A375 (cell line): Measurements from ENCODE around the genes WFDC11, PCIF1 and SLC13A3.

- RAMPAGE, long total RNA: no peak
Observed at GRCh38 chr20:45407043-45407608, 963 bp upstream of the DBNDD2 start.

- RAMPAGE, long total RNA: no peak
Observed at GRCh38 chr20:45470303-45470916, 857 bp downstream of the WFDC2 start.

DNA sequence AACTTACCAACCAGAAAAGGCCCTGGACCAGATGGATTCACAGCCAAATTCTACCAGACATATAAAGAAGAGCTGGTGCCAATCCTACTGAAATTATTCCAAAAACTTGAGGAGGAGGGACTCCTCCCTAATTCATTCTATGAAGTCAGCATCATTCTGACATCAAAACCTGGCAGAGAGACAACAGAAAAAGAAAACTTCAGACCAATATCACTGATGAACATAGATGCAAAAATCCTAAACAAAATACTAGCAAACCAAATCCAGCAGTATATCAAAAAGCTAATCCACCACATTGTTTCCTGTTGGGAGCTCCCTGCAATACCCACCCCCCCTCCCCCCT lies at the start of gene WFDC11:
TSS of gene WFDC11 (minus strand) at position 69 of the 343 bp plus-strand sequence.
- RAMPAGE, long total RNA: no peak

DNA sequence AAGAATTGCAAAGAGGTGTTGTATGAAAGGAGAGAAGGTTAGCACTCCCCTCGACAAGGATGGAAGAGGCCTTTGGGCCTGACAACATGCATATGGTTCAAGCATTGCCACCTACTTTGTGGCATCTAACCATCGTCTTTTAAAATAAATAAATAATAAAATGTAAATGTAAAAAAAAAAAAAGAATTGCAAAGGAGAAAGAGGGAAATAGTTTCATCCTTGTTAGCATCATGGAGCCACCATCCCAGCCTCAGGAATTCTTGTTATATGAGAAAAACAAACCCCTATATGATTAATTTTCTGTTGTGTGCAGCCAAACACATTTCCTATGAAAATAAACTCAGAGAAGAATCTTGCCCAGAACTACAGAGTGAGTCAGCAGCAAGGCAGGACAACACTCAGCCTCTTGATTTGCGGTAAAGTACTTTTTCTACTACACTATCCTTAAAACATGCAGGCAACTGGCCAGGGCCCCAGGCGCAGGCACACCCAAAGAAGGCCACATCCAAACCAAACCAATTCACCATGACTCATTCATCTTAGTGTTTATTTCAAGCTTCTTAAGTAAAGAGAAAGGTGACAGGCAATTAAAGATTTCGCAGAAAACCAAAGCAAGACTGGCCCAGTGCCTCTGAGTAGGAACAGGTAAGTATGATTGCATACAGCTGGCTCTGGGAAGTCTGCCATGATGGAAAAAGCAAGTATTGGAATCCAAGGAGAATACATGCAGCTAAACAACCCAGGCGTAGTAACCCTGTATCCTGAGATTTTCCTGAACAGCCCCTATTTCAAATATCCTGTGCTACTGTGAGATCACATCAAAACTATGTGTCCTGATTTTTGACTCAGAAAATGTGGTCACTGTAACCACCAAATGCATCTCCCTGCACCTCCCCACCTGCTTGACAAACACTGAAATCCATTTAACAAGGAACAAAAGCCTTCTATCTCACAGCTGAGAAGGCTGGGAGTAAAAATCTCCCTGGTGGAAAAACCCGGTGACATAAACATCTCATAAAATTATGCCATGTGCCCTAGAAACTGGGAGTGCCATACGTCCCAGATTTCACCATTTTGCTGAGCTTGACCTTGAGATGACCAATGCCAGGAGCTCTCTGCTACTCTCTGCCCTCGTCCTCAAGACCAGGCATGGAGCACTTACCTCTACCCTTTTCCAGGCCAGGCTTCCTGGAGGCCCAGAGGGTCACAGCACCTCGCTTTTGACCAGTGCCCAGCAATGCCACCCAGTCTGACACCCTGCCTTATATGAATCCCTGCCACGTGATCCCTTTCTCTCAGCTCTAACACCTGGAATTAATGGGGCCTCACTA lies 12.5 kb downstream of the WFDC3 start:
- RAMPAGE, long total RNA: no peak

- RAMPAGE, long total RNA: no peak
Observed at GRCh38 chr20:45781108-45782032, 10.3 kb downstream of the WFDC3 start.

- RAMPAGE, long total RNA: no peak
Observed at GRCh38 chr20:45782771-45783570, 8.7 kb downstream of the WFDC3 start.

DNA sequence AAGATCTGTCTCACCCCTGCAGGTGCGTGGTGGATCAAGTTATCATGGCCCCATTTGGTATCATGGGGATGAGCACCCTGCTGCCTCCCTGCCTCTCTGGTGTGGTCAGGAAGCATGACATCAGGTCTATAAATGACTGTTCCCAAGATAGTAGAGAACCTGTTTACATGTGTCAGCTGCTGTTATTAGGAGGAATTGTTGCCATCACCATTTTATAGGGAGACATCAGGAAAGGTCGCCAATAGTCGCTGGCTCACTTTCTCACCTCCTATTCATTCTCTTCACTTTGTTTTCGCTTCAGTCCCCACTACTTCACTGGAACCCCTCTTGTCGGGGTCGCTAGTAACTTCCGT lies 4.7 kb downstream of the DNTTIP1 start:
- RAMPAGE, long total RNA: no peak

DNA sequence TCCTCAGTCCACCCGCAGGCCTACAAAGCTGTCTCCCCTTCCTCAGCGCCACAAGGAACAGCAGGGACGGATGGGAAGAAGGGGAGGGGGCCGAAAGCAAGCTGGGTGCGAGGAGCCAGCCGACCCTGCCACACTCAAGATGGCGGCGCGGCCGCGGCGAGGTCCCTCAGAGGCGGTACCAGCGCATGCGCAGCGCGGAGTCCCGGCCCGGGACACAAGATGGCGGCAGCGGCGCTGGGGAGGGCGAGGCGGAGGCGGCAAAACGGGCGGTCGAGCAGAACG lies at the start of gene PCIF1:
TSS of gene PCIF1 (plus strand) at position 195 of the 282 bp plus-strand sequence.
- RAMPAGE, long total RNA: start-site peak on the plus strand centred at position 214 of the sequence, 48 bp wide, 156 and 39 reads in 2 replicates

DNA sequence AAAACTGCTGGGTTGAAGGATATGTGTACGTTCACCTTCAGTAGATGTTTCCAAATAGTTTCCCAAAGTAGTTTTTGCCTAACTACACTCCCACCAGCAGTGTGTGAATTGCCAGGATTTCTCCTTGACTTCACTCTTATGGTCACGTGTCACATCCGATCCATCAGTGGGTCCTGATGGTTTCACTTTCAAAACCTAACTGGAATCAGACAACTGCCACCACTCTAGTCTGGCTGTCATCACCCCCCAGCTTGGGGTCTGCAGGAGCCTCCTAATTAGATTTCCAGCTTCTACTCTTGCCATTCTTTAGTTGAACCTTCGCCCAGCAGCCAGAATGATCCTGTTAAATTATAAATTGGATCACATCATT lies 8.5 kb upstream of the SLC12A5 start:
- RAMPAGE, long total RNA: no peak

DNA sequence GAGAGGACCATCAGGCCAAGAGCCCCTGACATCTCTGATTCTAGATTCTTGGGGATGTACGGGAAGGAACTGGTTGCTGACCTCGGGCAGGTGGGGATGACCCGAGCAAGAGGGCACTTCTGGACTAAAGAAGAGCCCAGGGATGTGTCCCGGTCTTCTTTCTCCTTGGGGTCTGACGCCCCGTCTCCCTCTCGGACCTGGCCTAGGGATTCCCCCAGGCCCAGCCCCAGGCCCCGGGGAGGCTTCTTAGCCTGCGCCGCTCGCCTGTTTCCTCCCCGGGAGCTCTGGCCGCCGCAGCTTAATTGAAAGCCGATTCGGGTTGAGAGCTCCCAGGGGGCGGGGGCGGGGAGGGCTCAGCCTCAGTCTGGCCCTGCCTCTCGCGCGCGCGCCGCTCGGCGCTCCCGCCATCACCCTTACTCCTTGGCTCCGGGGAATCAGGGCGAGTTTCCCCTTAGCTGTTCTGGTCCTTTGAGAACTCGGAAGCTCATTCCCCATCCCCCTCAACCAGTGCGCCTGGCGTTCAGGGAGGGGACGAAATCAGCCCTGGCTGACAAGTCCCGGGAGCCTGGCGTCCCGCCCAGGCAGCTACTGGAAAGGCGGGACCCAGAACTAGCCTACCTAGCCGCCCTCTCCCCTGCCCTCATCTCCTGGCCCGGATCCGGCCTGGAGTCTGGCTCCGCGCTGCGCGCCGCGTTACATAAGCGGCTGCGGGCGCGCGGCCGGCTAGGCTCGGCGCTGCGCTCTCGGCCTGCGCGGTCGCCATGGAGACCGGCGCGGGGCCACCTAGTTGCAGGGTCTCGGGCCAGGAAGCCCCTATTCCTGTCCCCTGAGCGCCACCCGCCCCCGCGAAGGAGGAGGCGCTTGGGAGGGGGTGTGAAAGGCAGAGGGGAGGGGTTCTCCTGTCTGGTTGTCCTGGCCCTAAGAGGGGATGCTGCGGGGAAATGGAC lies 2.7 kb downstream of the SLC12A5 start:
- RAMPAGE, long total RNA: no peak

GRCh38 chr20:46072317-46073268 lies 17.2 kb downstream of the NCOA5 start:
- RAMPAGE, long total RNA: no peak

GRCh38 chr20:46238876-46239319 lies 69.4 kb downstream of the CDH22 start:
- RAMPAGE, long total RNA: no peak

GRCh38 chr20:46355529-46356428 lies 8.4 kb downstream of the SLC35C2 start:
- RAMPAGE, long total RNA: no peak

GRCh38 chr20:46362299-46362865 lies 1.8 kb downstream of the SLC35C2 start:
- RAMPAGE, long total RNA: no peak

GRCh38 chr20:46651029-46651803 lies at the start of gene SLC13A3:
Gene SLC13A3 (minus strand): TSS chr20:46651459.
- RAMPAGE, long total RNA: no peak

DNA sequence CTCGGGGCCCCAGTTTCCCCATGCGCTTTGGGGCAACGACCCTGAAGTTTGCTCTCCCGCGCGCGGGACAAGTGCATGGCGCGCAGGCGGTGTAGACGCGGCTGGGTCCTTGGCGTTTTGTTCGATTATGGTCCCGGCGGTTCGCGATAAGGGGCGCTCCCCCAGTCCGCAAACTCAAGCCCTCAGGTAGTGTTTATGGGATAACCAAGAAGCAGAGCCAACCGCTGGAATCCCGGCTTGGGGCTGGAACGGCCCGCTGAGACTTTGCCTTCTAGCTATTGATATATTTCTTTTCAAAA lies 519 bp downstream of the EYA2 start:
- RAMPAGE, long total RNA: no peak

DNA sequence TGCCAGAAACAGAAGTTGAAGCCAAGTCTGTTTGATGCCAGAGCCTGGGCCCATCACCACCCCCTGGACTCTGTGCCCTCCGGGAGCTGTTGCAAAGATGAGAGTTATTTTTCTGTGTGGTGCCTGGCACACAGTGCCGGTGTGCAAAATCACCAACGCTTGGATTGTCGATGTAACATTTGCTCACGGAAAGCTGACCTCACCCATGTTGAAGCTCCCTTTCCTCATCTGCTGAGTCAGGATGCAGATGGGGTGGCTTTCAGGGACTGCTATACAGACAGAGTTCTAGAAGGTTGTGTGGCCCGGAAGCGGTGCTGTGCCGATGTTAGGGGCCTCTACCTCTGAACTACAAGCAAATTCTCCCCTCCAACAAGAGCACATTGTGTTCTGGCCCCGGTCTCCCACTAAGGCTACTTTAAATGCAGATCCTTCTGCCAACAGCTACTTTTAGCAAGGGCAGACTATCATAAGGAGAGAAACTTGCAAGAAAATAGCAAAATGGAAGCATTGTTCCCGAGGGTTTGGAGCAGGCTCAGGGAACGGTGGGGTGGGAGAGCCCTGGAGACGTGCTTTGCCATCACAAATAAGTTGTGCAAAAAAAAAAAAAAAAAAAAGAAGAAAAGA lies 34.0 kb downstream of the EYA2 start:
- RAMPAGE, long total RNA: no peak

DNA sequence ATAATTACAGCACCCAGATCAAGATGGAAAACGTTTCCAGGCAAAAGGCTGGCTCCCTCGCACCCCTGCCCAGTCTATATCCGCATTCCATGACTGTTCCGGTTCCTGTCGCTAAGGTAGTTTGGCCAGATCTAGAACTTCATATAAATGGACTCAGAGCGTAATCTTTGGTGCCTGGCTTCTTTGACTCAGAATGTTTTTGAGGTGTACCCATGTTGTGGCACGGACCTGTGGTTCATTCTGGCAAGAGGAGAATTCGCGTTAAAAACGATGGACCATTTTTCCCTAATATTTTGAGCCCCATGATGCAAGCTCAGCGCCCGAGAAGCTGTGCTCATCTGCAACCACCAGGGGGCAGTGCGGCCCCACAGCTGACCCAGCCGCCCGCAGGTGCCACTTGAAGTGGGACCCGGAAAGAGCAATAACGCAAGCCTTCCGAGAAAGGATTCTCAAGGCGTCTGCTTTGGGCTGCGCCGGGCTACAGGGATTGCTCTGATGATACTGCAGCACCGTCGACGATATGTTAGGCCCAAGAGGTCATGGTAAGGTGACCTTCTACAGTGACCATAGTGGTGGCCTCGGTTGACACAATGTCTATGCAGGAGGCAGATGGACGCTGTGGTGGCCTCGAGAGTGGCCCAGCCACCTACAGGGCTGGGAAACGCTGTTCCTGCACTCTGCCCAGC lies 160.2 kb downstream of the ZMYND8 start:
- RAMPAGE, long total RNA: no peak

DNA sequence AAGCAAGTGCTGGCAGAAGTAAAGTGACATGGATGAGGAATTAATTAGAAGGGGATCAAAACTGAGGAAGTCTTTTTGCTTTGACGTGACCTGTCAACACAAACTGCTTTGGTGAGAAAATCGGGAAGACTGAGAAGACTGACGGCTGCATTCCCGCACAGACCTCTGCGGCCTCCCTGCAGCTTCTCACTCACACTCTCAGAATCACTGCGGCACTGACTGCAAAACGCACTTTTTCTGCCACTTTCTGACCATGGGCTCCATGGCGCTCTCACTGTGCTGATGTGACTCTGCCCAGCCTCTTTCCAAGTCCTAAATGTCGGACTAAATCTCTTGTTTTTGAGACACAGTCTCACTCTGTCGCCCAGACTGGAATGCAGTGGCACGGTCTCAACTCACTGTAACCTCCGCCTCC lies 142.3 kb downstream of the ZMYND8 start:
- RAMPAGE, long total RNA: no peak

- RAMPAGE, long total RNA: no peak
Observed at GRCh38 chr20:47243897-47244811, 112.3 kb downstream of the ZMYND8 start.